ENCODE results near the genes IVNS1ABP and RGS1.

- RRBS, result no CpG with 5 or more reads among the region's 9 CpGs
Measured at GRCh38 chr1:184870366-184870920, 103.9 kb downstream of the NIBAN1 start.

DNA sequence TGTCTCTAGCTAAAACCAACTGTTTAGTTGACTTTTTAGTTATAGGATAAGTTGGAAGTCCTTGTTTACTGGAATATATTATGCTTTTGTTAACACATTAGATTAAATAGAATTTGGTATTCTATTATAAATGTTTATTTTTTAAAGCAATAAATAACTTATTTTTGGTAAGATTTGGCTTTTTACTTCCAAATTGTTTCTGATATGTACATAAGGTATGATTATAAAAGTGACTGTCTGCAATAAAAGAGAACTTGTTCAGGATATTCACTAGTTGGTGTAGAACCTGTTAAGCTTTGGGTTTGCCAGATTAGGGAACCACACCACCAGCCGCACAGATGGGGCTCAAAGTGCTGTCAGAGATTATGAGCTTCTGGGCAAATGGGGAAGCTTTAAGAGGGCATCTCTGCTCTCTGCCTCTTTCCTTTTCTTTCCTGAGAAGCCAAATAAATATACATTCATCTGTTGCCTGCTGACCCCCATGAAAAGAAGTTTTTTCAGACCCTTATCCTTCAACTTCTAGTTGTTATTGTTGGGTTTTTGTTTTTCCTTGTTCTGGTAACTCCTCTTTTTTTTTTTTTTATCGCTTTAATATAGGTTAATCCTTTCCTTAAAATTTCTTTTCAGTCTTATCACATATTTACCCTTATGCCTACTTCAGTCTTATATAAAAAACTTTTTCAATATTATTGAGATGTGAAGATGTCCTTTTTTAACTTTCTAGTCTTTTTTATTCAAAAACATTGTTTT is 25.4 kb downstream of the IVNS1ABP start:
- RRBS, result no CpG with 5 or more reads among the region's 2 CpGs

DNA sequence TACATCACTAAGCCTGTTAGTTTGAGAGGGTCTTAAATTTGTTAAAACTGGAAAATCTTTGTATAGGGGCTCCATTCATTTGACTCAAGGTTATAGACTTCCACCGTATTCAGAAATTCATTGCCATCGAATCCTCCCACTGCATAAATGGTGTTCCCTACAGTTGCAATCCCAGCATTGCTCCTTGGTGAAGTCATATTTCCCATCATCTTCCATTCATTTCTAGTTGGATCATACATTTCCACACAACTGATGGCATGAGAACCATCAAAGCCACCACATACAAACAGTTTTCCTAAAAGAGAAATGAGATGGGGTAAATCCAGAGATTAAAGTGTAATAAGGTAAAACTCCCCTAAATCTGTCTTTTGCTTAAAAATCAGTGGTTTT is 19.1 kb downstream of the IVNS1ABP start:
- RRBS, result no CpG with 5 or more reads among the region's 2 CpGs

GRCh38 chr1:185316479-185317375 is at the start of gene IVNS1ABP:
Gene IVNS1ABP, minus strand, starts transcription at chr1:185317243.
- RRBS, result no CpG with 5 or more reads among the region's 103 CpGs

GRCh38 chr1:185484002-185484451 is 167.0 kb upstream of the IVNS1ABP start:
- RRBS, result no CpG with 5 or more reads among the region's 1 CpG

GRCh38 chr1:186834423-186834805 is 5.7 kb downstream of the PLA2G4A start:
- RRBS, result no CpG with 5 or more reads among the region's 4 CpGs

GRCh38 chr1:187073000-187073668 is 244.4 kb downstream of the PLA2G4A start:
- RRBS, result no CpG with 5 or more reads among the region's 14 CpGs

DNA sequence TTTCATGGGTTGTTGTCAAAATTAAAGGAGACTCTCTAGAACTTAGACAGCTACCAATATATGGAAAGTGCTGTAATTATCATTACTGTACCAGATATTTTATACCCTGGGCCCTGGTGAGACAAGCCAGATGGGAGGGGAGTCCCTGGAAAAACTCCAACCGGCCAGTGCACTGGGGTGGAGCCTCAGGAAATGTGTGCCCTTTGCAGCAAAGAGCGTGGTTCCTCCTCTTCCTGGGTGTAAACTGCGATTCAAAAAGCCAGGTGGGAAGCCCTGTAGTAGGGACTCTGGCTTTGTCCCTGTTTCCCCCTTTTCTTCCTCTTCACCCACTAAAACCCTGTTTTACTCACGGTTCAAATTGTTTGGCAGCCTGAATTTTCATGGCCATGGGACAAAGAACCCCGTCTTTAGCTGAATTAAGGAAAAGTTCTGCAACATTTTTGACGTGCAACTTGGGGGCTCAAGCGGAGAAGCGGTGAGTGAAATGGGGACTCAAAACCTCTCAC is 812.3 kb downstream of the PLA2G4A start:
- RRBS, result no CpG with 5 or more reads among the region's 8 CpGs

DNA sequence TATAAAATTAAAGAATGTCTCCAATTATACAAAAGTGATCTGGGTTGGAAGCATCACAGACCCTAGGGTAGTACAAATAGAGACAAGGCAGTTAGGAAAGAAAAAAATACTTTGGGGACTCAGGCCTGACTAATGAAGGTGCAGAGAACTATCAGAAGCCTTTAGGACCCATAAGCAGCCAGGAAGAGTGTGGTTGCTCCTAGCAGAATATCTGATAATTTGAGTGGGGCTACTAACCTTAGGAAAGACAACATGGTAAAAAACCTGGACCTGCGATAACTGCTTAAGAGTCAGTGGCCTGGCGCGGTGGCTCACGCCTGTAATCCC is 542.7 kb downstream of the BRINP3 start:
- RRBS, result no CpG with 5 or more reads among the region's 4 CpGs

- RRBS, result no CpG with 5 or more reads among the region's 1 CpG
Measured at GRCh38 chr1:191823691-191824237, 334.5 kb upstream of the RGS18 start.

GRCh38 chr1:192575248-192576192 is at the start of gene RGS1:
Gene RGS1, plus strand, starts transcription at chr1:192575773.
- RRBS, result no CpG with 5 or more reads among the region's 8 CpGs

GRCh38 chr1:192766181-192766512 is 42.7 kb upstream of the RGS2 start:
- RRBS, result no CpG with 5 or more reads among the region's 1 CpG

GRCh38 chr1:192810822-192811460 is 2.1 kb downstream of the RGS2 start:
- RRBS, result no CpG with 5 or more reads among the region's 4 CpGs

DNA sequence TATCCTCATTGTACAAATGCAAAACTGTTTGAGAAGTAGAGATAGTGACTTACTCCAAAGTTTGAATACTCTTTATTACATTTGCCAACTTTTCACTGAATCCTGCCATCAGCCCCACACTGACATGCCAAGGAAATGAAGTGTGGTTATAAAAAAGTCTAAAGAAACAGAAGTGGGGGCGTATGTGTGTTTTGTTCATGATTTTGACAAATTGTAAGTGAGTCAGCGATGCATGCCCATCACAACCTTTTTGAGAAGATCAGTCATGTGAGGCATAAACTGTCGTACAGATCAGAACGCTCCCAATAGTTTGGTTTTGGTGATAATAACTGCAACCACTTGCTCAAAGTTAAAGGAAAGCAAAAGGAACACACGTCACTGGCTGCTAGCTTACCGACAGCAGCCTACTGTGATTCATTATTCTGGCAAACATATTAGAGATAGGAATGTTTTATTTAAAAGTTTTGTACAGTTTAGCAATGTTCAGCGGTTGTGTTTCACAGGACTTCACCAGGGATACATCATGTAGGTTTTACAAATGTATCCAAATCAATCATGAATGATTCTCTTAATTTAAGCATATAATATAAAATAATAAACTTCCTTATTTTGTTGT is 95.7 kb downstream of the RGS2 start:
- RRBS, result no CpG with 5 or more reads among the region's 7 CpGs

DNA sequence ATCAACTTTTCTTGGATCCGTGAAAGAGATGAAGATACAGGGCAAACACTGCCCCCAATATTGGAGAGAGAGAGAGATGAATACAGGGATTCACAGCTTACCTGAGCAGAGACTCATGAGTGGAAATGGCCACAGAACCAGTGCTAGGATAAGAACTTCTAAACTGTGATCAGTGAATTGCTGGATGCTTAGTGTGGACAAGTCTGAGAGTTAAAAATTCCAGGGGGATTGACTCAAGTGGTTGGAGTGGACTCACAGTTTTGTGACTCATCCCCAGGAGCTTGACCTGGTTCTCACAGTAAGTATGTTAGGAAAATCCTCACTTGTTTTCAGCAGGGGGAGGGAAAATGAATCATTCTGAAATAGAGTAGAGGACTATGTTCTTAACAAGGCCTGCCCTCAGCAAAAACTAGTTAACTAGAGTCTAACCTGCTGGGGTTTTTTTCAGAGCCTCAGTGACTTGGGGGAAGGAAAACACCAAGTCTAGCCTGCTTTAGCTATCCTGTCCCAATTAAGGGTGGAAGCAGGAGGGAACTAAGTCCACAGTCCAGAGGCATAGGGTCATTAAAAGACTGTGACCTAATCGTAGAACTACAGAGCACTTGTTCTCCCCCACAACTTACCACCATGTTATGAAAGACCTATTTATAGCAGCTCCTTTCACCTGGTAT is 6.2 kb upstream of the CDC73 start:
- RRBS, result no CpG with 5 or more reads among the region's 2 CpGs

GRCh38 chr1:193141545-193142135 is 19.8 kb downstream of the CDC73 start:
- RRBS, result no CpG with 5 or more reads among the region's 4 CpGs

DNA sequence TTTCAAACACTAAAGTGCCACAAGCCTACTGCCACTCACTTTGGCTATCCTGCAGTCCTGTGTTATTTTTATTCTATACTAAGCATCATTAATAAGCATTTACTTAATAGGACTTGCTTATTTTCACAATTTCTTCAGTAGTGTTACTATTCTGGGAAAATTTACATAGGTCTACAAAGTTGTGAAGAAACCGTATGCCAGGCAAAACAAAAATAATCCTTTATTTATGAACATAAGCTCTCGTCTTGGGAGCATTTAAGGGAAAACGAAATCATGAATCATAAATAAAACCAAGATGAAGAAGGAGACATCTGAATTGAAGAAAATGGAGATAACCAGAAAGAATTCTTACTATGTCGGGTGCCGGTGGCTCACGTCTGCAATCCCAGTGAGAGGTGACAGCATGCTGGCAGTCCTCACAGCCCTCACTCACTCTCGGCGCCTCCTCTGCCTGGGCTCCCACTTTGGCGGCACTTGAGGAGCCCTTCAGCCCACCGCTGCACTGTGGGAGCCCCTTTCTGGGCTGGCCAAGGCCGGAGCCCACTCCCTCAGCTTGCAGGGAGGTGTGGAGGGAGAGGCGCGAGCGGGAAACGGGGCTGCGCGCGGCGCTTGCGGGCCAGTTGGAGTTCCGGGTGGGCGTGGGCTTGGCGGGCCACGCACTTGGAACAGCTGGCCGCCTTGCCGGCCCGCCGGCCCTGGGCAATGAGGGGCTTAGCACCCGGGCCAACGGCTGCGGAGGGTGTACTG is 1672.3 kb upstream of the B3GALT2 start:
- RRBS, result no CpG with 5 or more reads among the region's 31 CpGs

- RRBS, result no CpG with 5 or more reads among the region's 1 CpG
Measured at GRCh38 chr1:196181217-196181609, 427.0 kb downstream of the KCNT2 start.

- RRBS, result no CpG with 5 or more reads among the region's 9 CpGs
Measured at GRCh38 chr1:196609443-196609882, 1.2 kb upstream of the KCNT2 start.

Measured in iris pigment epithelial cell (primary cell).